Frontal cortex (tissue), 2 donors: ENCODE measurements around a stretch of chr12.

DNA sequence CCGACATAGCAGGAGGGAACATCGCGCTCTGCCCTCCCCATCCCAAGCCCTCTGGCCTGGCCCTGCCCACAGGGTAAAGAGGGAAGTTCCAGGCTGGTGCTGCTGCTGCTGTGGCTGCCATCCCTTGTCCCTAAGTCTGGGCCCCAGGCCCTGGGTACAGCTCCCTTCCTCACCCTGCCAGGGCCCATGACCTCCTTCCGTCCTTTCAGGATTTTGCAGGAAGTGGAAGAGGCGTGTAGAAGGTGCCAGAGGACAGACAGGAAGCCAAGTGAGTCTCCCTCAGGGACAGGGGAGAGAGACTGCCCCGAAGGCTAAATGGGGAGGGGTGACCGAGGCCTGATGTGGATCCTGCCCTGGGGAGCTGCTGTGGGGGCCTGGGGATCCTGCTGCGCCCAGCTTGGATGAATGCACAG is 14.7 kb upstream of the NCOR2 start:
- RAMPAGE, long total RNA = no peak

GRCh38 chr12:124617432-124618179 is 50.2 kb upstream of the NCOR2 start:
- RAMPAGE, long total RNA = no peak

DNA sequence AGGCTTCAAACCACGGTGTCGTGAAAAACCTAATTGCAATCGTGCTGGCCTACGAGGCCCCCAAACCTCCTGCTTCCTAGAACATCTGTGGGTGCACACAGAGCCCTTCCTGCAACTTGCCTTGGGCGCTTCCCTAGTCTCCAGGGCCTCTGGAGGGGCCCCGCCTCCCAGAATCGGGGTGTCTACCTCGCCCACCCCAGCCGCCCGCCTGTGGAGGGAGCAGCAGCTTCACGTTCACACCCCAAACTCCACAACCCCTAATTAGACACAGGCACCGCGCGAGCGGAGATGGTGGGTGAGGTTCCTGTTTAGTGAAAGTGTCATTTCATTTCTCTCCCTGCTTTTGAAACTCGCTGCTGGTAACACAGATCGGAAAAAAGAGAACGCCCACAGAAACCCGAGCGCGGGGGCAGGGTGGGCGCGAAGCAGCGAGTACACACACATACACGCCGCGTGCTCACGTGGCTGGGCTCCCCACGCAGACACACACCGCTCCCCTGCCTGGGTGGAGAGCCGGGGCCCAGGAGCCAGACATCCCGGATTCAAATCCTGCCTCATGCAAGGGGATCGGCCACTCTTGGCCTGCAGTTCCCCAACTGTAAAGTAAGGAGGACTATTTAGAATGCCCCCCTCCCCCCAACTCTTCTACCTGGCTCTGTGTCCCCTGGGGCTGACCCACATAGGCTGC is 79.0 kb upstream of the NCOR2 start:
- RAMPAGE, long total RNA = no peak

DNA sequence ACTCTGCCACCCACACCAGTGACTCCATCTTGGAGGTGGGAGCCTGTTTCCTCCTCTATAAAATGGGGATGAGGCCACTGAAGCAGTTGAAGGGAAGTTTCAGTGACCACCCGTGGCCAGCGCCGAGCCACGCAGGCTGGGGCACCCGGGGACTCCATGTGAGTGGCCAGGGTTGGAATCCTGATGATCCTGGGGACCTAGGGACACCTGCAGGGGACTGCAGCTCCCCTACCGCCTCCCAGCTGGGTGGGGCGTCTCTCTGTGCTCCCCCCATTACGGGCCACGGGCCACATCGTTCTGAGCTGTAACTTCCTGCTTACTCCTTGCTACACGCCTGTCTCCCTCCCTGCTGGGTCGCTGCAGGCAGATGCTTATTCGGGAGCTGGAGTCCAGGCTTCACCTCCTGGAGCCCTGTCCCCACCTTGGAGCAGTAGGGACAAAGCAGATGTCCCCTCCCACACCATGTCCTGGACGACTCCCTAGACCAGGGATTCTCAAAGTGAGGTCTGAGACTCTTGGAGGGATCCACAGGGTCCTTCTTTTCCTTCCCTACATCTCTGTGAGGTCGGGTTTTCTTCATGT is 85.8 kb upstream of the NCOR2 start:
- RAMPAGE, long total RNA = no peak

GRCh38 chr12:124681826-124682469 is 114.5 kb upstream of the NCOR2 start:
- RAMPAGE, long total RNA = no peak

DNA sequence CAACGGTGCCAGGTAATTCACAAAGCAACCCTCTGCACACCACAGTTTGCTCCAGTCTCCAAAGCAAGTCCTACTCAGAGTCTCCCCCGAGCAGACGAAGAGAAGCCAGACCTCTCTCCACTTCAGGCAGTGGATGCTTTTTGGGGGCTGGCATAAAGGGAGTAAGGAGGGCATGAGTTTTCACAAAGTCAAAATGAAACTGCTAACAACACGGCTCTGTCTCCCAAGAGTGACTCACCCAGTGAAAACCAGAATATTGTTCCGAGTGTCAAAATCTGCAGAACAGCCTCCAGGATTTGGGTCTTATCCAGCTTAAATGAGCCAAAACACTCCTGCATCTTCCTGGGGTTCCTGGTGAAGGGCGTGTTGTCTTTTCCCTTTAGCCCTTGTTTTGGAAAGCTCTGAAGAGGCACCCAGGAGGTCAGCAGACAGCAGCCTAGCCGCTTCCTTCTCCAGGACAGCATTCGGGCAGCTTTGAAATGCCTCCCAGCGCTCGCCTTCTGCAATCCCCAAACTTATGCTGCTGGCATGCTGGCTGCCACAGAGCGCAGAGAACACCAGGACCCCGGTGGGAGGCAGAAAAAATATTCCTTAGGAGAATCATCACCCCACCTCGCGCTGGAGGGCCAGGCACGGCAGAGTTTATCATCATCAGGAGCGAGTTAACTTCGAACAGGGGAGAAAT is 117.6 kb upstream of the NCOR2 start:
- RAMPAGE, long total RNA = no peak

DNA sequence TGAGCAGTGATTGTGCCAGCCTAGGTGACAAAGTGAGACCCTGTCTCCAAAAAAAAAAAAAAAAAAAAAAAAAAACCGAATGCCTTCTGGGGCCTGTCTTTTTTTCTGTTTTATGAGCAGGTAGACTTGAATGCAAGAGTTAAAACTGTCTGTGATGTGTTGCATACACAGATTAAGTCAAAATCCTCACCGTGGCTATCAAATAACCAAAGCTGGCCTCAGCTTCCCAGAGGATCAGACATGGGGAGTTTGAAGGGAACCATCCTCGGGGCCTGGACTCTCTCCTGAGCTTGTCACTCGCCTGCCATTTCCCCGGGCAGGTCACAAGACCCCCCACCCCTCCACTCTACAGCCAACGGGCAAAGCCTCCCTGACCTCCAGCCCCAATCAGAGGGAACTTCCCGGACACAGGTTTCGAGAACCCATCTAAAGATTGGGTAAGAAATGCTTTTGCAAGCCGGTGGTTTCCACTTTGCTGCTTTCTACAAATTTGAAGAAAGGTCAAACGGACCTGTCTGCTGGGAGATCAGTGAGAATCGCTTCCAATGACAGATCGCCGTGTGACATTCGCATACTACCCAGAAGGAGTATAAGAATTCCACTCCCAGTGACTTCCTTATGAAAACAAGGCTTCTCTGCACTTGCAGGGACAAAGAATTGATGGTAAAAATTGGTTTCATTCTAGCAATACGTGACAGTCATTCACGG is 89.7 kb downstream of the SCARB1 start:
- RAMPAGE, long total RNA = no peak

DNA sequence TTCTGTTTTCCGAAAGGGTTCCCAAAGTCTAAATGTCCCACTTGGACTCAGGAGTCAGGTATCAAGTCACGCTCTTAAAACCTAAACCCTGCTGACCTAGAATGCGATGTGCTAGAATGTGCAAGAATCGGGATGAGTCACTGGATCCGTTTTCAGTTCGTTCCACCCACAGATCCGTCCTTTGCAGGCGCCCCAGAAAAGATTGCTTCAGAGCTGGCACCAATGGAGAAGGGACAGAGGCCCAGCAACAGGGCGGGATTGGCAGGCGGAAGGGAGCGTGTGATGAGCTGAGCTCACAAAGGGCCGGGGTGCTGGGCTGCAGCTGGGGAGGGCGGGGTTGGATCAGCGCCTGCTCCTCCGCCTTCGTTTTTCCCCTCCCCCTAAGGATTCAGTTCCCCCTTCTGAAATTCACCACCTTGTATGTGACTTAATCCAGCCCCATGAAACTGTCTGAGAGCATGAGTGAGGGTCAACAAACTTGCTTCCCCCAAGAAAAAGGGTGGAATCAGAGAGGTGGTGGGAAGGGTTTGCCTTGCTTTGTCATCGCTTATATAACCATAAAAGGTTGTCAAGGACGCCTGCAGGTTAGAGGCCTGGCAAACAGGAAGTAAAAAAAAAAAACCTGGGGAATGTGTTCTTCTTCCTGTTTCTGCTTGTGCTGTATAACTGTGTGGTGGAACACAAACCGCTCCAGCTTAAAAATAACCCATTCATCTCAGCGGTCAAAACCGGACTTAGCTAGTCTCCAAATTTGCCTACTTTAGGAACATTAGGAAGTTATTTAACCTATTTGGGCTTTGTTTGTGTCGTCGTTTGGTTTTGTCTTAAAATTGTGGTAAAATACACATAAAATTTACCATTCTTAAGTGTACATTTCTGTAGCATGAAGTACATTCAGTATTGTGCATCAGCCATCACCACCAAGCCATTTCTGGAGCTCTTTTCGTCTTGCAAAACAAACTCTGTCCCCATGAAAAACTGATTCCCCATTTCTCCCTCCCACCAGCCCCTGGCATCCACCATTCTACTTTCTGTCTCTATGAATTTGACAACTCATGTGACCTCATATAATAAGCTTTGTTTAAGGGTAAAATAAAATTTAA is 3.0 kb upstream of the UBC start:
- RAMPAGE, long total RNA = no peak

DNA sequence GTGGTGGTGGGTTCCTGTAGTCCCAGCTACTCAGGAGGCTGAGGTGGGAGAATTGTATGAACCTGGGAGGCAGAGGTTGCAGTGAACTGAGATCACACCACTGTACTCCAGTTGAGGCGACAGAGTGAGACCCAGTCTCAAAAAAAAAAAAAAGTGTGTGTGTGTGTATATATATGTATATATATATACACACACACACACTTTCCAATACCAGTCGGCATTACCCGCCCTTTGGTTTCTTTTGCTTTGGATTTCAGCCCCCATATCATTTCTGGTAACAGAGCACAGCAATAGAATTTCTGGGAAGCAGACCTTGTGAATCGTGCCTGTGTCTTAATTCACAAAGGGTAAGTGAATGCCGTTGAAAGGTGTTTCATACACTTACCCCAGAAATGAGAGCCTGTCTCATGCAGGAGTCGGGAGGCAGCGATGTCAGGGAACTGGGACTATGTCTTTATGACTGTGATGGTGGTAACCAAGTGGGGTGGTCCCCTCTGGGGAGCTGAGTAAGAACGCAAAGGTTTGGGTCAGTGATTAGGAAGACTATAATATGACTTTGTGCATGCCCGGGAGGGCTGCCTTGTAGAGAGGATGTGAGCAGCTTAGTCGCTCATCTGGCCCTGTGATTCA is 35.7 kb upstream of the AACS start:
- RAMPAGE, long total RNA = no peak

DNA sequence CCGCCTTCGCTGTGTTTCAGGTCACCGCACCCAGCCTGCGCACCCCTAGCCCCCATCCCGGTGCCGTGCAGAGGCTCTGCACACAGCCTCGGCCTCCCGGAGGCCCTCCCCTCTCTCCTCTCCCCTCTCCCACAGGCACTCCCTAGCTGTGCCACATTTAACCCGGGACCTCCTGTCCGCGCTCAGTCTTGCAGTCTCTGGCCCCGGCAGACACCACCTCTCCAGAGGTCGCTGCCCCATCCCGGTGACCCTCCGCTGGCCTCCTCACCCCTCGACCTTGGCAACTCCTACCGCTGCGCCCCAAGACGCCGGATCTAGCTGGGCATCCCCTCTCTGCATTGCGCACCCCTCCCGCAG is 420 bp upstream of the TMEM132B start:
- RAMPAGE, long total RNA = no peak

DNA sequence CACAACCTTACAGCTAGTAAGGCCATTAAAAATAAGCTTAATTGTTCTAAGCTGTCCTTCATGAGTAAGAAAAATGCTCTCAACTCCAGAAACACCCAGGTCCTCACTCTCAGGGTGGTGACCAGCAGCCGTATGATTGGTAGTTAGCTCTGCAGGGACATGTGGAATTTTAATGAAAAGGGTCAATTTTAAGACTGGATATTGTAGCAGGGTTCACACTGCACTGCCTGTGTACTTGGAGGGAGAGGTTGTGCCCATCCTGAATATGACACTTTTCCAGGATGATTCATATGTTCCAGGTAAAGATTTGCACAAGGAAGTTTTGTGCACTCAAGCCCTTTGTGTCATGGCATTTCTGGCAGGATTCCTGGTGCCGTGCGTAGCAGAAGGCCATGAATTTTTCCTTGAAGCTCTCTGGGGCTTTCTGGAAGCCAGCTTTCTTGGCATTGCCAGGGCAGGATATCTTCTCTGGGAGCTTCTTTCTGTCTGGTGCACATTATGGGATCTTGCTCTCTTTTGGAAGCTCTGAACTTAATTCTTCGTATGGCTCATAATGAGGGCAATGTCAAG is 1012.8 kb downstream of the TMEM132B start:
- RAMPAGE, long total RNA = no peak

DNA sequence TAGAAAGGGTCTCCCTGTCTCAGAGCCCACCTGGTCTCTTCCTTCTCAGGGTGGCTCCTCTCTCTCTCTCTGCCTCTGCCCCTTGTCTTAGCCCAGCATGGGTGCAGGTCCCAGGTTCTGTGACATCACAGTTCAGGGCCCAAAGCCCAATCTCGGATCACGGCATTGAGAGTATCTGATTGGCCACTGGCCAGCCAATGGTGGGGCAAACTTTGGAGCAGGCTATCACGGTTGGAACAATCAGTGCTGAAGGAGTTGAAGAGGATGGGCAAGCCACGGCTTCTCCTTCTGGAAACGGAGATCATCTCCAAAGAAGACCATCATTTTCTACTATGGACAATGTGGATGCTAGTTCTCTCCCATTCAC is 1504.0 kb downstream of the TMEM132B start:
- RAMPAGE, long total RNA = no peak

GRCh38 chr12:126845133-126845415 is 1421.9 kb upstream of the TMEM132C start:
- RAMPAGE, long total RNA = no peak

- RAMPAGE, long total RNA = no peak
Measured at GRCh38 chr12:127147384-127147960, 1119.5 kb upstream of the TMEM132C start.

- RAMPAGE, long total RNA = no peak
Measured at GRCh38 chr12:127602645-127603006, 664.3 kb upstream of the TMEM132C start.

- RAMPAGE, long total RNA = no peak
Measured at GRCh38 chr12:127824761-127825108, 442.2 kb upstream of the TMEM132C start.

DNA sequence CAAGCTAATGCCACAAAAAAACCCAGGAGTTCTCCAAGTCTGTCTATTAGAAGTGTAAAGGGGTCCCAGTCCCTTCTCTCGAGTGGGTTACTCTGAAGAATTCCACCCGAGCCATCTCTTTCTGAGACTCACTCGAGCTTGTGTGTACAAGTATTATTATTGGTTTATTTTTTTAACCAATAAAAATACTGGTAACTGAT is 437.5 kb upstream of the TMEM132C start:
- RAMPAGE, long total RNA = no peak

DNA sequence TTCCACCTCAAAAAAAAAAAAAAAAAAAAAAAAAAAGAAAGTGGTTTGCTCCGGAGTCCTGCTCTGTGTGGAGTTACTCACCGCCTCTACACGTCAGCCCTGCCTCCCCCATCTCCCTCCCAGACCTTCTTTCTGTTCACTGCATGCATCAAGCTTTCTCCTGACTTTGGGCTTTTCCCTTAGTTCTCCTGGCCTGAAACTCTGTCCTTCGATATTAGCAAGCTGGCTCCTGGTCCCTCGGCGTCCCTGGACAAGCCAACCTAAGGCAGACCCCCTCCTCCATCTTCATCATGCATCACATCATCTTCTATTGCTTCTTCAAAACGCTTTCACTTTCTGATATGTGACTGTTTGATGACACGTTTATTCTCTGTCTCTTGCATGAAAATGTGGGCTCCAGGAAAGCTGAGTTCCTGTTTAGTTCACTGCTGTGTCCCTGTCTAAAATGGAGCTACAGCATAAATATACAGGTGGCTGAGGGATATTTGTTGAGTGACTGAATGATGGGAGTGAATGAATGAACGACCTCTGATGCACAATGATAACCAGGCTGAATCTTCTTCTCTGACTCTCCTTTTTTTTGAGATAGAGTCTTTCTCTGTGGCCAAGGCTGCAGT is 40.5 kb downstream of the SLC15A4 start:
- RAMPAGE, long total RNA = no peak

DNA sequence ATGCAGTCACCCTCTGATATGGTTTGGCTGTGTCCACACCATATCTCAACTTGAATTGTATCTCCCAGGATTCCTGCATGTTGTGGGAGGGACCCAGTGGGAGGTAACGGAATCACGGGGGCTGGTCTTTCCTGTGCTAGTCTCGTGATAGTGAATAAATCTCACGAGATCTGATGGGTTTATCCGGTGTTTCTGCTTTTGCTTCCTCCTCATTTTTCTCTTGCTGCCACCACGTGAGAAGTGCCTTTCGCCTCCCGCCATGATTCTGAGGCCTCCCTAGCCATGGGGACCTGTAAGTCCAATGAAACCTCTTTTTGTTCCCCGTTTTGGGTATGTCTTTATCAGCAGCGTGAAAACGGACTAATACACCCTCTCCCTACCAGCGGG is 256.2 kb downstream of the GLT1D1 start:
- RAMPAGE, long total RNA = no peak

GRCh38 chr12:130132999-130133571 is 29.2 kb upstream of the FZD10 start:
- RAMPAGE, long total RNA = no peak